Choroid plexus epithelial cell (primary cell): ENCODE results near the genes ARHGEF39, CA9, TLN1, OR13J1, CLTA and RNF38.

DNA sequence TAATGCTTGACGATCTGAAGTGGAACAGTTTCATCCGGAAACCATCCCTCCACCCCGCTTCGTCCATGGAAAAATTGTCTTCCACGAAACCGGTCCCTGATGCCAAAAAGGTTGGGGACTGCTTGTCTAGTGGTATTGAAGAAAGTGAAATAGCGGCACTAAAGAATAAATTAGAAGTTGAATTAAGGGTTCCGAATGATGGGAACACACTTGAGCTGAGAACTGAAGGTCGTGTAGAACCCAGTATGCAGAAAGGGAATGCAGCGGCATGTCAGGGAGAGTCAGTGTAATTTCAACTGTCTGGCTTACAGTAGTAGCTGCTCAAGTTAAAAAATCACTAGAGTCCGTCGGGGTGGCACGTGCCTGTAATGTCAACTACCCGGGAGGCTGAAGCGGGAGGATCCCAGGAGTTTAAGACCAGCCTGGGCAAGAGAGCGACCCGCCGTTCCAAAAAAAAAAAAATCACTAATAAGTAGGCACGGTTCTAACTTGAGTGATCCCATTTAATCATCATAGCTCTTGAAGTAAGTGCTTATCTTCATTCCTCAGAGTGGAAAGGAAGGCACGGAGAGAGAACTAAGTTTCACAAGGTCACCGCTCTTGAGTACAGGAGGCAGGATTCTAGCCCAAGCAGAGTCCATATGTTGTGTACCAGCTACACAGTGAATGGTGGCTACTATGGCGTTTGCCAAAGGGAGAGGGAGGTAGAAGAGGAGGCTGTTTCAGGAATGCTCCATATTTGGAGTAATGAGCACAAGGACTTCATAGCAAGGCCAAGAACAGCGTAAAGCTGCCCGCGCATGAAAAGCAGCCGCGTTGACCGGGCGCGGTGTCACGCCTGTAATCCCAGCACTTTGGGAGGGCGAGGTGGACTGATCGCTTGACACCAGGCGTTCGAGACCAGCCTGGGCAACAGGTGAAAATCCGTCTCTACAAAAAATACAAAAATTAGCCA lies 1.1 kb upstream of the CCDC107 start:
- RRBS = no CpG with 5 or more reads among the region's 36 CpGs

- RRBS = 1% methylated on average over 36 of the region's 53 CpGs
These were observed at the start of gene ARHGEF39 for GRCh38 chr9:35664870-35665618. Gene ARHGEF39 (minus strand): TSS chr9:35665195.

- RRBS = 61% methylated on average over 3 of the region's 12 CpGs
These were observed at the start of gene CA9 for GRCh38 chr9:35673336-35674356. Gene CA9 (plus strand): TSS chr9:35673928.

- RRBS = 2% methylated on average over 25 of the region's 74 CpGs
These were observed 611 bp upstream of the TPM2 start for GRCh38 chr9:35690066-35691005.

DNA sequence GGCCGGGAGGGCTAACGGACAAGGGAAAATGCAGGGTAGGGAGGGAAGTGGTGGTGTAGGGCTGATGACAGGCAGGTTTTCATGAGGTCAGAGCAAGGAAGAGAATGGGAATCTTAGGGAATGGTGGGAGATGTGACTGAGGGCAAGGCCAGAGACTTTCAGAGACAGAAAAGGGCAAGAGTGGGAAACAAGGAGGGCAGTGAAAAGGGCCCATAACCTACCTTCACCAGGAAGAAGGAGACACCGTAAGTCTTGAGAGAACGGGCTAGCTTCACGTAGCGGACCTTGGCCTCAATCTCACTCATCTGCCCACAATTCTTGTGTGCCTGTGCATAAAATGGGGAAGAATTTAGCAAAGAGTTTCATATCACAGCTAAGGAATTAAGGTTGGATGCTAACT lies 10.1 kb downstream of the TLN1 start:
- RRBS = no CpG with 5 or more reads among the region's 6 CpGs

GRCh38 chr9:35722616-35723048 lies 9.4 kb downstream of the TLN1 start:
- RRBS = no CpG with 5 or more reads among the region's 5 CpGs

GRCh38 chr9:35732035-35732745 lies at the start of gene TLN1:
Gene TLN1 (minus strand): TSS chr9:35732195.
- RRBS = 2% methylated on average over 34 of the region's 68 CpGs

GRCh38 chr9:35751019-35751798 lies 2.1 kb downstream of the RGP1 start:
- RRBS = no CpG with 5 or more reads among the region's 12 CpGs

- RRBS = 3% methylated on average over 20 of the region's 47 CpGs
These were observed 2.6 kb upstream of the MSMP start for GRCh38 chr9:35756482-35757301.

DNA sequence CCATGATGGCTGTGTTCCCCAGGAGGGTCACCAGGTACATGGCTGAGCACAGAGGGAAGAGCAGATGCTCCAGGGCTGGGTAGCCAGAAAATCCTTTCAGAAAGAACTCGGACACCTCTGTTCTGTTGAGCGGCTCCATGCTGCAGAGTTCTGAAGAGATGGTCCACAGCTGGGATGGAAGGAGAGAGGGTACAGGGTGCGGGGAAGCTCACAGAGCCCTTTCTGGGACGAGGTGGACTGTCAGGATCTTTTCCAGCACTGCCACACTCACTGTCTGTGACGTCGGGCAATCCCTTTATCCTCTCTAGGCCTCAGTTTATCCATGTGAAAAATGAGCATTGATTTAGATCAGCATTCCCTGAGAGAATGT lies at the start of gene OR13J1:
Gene OR13J1, minus strand, starts transcription at position 139 of the 370 bp plus-strand sequence.
- RRBS = no CpG with 5 or more reads among the region's 6 CpGs

DNA sequence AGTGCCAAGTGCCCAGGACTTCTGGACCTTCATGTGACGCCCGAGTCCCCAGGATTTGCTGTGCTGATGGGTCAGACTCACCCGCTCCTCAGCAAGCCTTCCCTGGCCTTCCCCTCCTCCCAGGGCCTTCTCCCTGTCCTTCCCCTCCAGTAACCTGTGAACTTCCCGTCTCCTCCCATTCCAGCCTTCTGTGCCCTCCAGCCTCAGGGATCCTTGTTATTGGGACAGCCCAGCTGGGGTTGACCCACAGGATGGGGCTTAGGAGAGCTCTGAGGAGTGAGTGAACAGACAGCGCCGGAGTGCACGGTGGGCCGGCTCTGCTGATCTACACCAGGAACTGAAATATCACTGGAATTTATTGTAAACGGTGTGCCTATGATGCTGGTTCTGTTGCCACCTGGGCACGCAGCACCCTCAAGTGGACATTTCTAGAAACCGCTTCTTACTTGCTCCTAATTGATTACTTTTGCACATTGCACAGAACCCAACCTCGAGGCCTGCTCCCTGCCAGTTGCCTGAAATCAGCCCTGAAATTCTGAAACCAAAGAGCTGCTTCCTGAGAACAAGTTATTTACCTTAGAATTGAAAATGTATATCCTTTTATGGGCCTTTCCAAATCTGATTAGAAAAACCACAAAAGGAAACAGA lies 1.5 kb downstream of the SPAAR start:
- RRBS = no CpG with 5 or more reads among the region's 12 CpGs

DNA sequence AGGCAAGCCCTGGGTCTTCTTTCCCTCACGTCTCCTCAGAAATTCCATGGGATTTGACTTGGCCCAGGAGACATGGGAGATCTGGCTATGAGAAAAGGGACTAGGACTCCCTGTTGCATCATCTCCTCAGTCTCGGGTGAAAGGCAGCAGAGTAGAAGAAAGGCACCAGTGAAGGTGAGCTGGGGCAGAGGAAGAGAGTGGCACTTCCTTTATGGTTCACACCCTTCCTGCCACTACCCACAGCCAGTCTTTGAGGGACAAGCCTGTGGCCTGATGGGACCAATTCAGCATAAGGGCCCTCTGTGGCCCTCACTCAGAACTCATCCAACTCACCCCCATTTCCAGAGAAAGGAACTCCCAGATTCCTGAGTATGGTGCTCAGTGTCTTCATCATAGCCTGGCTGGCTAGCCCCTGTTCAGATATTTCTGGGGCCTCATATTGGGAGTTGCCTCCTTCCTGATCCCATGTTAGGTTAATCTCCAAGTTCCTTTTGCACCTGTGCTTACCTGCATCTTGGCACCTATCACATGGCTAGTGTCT lies 8.4 kb downstream of the GLIPR2 start:
- RRBS = no CpG with 5 or more reads among the region's 2 CpGs

DNA sequence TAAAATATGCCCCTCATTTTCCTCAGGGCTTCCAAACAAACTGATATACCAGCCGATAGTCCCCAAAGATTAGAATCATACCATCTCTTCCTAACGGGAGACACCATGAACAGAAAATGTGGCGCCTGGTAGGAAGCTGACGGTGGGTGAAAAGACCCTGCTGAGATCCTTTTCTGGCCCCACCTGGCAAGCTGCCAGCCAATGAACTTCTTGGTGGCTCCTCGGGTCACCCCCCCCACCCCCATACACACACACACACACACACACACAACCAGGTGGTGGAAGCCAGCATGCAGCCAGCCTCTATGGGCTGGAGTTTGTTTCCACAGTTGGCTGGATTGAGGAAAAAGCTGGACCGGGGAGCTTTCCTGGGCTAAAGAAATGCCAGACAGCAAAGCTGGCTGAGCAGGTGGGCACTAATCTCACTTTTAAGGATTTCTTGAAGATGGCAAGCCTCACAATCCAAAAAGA lies 4.8 kb upstream of the CCIN start:
- RRBS = no CpG with 5 or more reads among the region's 6 CpGs

- RRBS = 1% methylated on average over 35 of the region's 71 CpGs
These were observed at the start of gene CLTA for GRCh38 chr9:36190830-36191641. Gene CLTA (plus strand): TSS chr9:36190921.

DNA sequence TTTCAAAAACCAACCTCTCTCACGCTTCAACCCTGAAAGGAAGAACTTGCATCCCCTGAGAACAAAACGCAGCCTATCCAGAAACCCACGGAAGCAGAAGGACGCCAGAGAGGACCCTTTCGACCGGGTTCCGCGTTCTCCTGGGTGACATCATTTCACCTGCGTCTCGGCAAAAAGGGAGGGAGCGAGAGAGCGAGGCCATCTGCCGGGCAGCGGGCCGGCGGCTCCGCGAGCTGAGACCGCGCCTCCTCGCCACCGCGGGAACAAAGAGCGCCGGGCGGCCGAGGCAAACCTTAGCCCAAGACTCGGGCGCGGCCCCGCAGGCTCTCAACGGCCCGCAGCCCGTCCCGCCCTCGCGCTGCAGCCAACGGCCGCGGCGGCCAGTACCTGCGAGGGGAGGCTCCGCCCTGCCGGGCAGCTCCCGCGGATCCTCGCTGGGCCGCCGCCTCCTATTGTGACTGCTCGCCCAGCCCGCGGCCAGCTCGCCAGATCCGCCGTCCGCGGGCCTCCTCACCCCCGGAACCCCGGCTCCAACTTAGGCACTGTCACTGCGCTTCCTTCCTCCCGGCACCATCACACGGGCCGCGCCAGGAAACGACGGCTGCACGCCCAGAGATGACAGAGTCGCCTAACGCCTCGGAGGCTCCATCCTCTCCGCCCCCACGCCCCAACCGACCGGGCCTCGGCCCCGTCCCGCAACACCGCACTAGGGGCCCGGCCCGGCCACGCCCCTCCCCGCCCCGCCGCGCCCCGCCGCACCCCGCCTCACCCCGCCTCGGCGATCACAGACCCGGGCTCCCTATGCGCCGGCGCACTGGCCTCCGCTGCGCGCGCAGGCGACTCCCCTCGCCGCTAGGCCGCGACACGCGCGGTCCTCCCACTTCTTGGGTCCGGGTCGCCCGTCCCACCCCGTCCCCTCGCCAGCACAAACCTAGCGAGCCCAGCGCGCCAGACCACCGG lies at the start of gene RNF38:
Gene RNF38, minus strand, starts transcription at position 103 of the 960 bp plus-strand sequence.
- RRBS = 2% methylated on average over 67 of the region's 116 CpGs

- RRBS = no CpG with 5 or more reads among the region's 17 CpGs
These were observed 58.1 kb upstream of the RNF38 start for GRCh38 chr9:36458052-36458721.

- RRBS = no CpG with 5 or more reads among the region's 1 CpG
These were observed 109.2 kb downstream of the PAX5 start for GRCh38 chr9:36924980-36925225.

- RRBS = no CpG with 5 or more reads among the region's 14 CpGs
These were observed 40.2 kb downstream of the PAX5 start for GRCh38 chr9:36993657-36994474.

DNA sequence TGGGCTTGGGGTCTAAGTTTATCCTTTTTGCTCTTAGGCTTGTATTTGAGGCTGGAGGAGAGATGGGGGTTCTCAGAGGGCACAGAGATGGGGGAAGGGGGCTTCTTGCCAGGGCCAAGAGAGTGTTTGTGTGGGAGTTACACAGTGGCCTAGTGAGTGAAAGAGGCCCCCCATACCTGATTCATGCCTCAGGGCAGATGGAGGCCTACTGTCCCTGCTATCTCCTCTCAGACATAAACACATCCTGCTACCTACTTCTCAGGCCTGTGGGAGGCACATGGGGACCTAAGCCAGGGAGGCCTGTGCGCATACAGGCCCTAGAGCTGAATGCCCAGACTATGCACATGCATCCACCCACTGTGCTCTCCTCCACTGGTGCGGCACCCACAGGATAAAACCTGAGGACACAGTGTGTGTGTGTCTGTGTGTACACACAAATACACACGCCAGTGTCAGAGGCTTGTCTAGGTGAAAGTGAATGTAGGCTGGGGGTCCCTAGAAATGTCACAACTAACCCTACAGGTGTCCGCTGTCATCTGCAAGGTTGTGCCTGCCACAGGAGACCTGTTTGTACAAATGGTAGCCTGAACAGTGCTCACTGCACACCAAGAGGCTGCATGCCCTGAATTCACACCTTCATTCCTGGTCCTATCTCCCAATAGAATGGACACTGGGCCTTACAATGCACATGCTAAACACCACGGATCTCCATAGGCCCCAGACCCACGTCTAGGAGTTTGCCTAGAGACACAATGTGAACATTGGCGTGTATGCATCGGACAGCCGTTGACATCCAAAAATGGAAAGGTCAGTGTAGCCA lies 1.3 kb downstream of the PAX5 start:
- RRBS = no CpG with 5 or more reads among the region's 9 CpGs

DNA sequence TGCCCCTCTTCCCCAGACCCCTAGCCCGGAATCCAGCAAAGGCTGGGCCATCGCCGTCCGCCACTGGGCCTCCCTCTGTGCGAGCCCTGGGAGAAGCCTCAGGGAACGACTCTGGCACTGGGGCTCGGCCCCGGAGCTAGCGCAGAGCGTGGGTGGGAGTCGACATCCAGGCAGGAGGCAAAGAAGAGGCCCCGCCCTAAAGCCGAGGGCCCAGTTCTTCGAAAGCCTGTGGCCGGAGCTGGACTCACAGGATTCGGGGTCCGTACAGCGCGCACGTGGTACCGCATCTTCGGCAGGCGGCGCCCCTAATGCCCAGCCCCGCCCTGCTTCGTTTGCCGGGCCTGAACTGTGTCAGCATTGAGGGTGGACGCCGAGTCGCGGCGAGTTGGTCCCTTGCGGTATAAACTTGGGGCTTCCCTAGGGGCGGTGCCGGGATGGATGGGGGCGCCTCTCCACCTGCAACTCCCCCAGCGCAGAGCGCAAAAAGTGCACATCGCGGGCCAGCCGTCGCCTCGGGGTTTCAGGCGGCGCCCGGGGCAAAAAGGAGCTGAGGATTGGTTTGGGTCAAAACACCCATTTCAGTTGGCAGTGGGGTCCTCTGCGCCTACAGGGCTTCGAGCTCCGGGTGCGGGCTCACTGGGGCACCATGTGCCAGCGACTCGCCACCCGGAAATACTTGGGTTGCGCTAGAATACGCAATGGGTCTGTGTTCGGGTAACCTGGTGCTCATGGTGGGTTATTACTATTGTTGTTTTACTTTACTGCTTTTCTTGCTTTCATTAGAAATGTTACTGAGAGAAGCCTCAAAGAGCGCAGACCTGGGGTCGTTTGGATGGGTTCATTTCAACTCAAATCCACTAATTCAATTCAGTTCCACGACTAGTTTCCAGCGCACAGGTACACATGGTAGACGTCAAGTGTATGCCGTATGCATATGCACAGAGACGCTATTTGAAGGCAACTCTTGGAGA lies 3.8 kb upstream of the PAX5 start:
- RRBS = 2% methylated on average over 36 of the region's 63 CpGs